RPMI7951 (cell line): Measurements from ENCODE around the genes DCBLD1 and GJA1.

DNA sequence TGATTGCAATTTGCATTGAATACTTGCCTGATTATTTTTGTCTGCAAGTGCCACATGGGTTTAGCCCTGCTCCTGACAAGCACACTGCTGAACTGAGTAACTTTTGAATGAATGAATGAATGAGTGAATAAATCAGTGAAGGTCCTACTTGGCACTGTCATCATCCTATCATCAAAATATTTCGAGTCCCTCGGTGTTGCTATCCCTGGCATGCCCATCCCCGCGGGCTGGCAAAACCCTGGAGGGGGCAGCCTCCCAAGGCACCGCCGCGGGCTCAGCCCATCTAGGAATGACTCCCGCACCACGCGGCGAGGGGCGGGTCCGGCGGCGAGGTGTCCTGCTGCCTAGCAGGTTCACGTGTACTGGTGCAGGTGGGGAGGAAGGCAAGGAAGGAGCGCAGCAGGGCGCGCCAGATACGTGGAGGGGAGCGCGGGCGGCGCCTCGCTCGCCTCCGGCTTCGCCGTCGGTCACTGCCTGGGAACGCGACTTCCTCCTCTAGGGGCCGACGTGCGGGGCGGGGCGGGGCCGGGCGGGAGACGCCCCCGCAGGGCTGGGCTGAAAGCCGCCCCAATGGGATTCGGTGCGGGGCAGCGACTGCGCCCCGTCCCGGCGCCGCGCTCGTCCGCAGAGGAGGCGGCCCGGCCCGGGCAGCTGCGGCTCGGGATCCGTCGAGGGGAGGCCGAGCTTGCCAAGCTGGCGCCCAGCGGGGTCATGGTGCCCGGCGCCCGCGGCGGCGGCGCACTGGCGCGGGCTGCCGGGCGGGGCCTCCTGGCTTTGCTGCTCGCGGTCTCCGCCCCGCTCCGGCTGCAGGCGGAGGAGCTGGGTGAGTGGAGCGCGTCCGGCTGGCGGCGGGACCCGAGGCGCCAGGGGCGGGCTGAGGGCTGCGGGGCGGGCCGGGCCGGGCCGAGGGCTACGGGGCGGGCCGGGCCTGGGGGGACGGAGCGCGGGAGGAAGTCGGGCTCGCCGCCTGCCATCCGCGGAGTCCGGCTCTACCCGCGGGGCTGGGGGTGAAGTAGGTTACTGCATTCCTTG, at the start of gene DCBLD1:
TSS of gene DCBLD1 (plus strand) at position 604 of the 1,032 bp plus-strand sequence.
- RAMPAGE, long total RNA: no peak

GRCh38 chr6:117698344-117698870, 23.1 kb downstream of the NUS1 start:
- RAMPAGE, long total RNA: no peak

GRCh38 chr6:118372132-118373085, 175.7 kb upstream of the PLN start:
- RAMPAGE, long total RNA: no peak

GRCh38 chr6:118506093-118506494, 42.0 kb upstream of the PLN start:
- RAMPAGE, long total RNA: no peak

- RAMPAGE, long total RNA: no peak
These were observed 2.9 kb downstream of the PLN start for GRCh38 chr6:118550959-118551502.

DNA sequence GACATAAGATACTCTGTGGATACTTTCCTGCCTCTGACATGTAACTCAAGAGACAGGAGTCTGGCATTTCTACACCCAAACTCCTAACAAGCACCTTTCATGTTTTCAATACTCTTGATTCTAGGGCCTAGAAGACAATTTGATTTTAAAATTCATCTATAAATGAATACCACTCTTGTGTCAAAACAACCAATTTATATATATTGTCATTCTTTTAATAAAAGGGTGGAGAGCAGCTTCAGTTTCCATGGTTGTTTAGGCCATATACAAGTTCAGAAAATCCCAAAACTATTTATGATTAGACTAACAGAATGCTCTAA, 4.7 kb downstream of the PLN start:
- RAMPAGE, long total RNA: no peak

GRCh38 chr6:118555920-118556243, 7.8 kb downstream of the PLN start:
- RAMPAGE, long total RNA: no peak

DNA sequence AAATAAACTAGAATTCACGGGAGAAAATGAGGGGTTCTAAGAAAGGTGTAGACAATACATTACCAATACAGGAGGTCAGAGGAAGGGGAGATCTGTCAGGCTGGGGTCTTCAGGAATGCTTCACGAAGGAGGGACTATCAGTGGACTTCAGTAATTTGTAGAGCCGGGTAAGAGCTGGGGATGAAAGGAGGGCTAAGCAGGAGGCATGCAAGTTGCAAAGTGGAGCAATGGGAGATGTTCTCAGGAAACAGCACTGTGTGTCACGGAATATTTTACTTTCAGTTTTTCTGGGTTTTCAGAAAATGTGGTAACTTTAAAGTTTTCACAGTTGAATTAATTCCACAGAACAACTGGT, 12.9 kb upstream of the CEP85L start:
- RAMPAGE, long total RNA: no peak

DNA sequence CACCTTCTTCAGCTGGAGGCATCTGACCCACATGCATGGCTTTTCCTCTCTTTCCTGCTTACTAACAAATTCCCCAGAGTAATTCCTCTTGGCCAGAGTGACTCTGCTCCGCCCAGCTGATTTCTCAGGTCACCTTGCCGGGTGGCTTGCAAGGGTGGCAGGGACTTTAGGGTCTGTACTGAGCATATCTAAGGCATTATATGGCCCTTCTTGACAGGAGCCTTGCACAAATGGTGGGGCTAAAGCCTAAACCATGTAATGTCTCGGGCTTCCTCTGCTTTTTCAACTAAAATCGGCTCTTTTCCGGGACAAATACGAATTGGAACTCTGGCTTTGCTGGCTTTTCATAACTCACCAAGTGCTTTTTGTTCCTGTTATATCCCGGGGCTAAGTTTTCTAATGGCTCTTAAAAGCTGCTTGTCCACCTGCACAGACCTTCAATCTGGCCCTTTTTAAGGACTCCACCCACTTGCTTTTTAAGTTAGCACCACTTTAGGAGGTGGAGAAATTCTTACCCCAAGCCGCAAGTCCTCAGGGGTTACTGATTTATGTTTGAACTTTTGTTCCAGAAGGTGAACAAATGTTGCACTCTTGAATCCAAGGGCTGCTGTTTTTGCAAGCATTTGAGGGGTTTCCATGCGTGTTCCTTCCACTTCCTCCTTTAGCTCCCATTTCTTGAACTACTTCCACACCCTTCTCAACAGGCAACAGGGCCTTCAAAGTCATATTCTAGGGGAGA, 37.9 kb downstream of the FAM184A start:
- RAMPAGE, long total RNA: no peak

- RAMPAGE, long total RNA: no peak
These were observed 7.0 kb downstream of the FAM184A start for GRCh38 chr6:119071307-119072040.

DNA sequence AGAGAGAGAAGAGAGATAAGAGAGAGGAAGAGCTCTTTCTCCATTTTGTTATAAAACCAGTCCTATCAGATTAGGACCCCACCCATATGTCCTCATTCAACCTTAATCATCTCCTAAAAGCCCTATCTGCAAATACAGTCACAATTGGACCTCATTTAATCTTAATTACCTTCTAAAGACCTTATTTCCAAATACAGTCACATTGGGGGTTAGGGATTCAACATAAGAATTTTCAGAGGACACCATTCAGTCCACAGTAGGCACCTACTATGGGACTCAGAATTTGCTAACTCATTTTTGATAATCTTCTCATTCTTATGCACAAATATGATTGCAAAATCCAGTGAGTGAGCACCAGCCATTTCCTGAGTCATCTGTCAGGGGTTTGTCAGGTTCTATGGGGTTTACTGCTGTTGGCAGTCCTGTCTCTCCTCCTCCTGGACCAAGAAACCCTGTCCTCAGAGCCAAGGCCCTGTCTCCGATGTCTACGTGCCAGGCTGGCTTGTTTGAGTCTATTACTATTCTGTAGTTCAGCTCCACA, 58.9 kb upstream of the FAM184A start:
- RAMPAGE, long total RNA: no peak

GRCh38 chr6:119206713-119207222, 128.3 kb upstream of the FAM184A start:
- RAMPAGE, long total RNA: no peak

- RAMPAGE, long total RNA: no peak
These were observed 130.9 kb downstream of the MAN1A1 start for GRCh38 chr6:119218458-119219348.

GRCh38 chr6:119347965-119348026, 1.8 kb downstream of the MAN1A1 start:
- RAMPAGE, long total RNA: no peak

DNA sequence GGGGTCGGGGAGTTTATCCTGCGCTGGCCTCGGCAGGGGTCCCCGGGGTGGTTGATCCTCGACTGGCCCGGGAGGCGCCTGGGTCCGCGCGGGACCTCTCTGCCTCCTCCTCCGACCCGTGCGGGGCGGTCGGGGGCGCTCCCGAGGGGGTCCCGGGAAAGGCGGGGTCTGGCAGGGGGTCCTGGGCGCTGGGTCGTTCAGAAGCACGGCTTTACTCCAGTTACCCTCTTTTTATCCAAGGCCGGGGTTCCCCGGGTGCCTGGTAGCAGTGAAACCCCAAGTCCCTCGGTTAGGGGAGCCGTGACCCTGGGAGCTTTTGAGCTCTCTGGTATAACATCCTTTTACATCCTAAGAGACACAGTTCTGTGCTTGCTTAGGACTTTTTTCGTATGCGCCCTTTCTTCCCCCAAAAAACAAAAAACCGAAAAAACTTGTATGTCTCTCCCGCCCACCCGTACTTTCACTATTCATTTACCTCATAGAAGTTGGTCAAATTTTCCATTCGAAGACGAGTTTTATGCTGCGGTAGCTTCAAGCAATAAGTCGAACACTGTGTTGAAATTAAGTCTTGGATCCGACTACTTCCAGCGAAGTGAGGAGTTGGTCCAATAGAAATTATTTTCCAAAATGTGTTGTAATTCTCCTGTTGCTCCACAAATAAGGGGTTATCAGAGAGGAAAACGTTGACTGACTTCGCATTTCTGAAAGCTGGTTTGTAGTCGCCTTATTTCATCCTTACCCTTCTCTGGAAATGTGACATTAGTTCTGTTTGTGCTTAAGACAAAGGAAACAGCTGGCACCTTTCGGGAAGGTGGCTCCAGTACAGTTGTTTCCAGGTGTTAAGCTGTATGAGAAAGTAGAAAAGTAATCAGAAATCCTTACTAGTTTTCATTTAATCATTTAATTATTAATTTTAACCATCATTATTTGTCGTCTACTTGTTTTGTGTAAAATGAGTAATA, 772 bp upstream of the MAN1A1 start:
- RAMPAGE, long total RNA: no peak

DNA sequence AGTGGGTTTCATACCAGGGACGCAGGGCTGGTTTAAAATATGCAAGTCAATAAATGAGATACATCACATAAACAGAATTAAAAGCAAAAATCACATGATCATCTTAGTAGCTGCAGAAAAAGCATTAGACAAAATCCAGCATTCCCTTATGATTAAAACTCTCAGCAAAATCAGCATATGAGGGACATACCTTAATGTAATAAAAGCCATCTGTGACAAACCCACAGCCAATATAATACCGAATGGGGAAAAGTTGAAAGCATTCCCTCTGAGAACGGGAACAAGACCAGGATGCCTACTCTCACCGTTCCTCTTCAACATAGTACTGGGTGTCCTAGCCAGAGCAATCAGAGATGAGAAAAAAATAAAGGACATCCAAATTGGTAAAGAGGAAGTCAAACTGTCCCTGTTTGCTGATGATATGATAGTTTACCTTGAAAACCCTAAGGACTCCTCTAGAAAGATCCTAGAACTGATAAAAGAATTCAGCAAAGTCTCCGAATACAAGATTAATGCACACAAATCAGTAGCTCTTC, 141.5 kb upstream of the MAN1A1 start:
- RAMPAGE, long total RNA: no peak

DNA sequence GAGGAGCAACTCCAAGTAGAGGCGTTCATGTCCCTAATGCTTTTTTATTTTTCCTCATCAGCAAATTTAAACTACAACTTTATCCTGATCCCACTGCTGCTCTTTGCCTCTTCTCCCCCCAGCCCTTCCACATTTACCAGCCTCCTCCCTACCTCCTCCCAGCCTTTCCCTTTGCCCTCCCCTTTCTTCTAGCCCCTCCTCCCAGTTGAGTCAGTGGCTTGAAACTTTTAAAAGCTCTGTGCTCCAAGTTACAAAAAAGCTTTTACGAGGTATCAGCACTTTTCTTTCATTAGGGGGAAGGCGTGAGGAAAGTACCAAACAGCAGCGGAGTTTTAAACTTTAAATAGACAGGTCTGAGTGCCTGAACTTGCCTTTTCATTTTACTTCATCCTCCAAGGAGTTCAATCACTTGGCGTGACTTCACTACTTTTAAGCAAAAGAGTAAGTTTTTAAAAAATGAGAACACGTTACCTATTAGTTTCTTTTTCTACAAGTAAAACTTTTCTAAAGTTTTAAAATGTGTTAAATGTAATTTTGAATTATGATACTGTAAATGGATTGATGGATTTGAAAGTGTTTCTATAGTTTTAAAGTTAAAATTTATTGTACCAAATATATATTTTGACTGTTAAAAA, at the start of gene GJA1:
TSS of gene GJA1 (plus strand) at position 255 of the 635 bp plus-strand sequence.
- RAMPAGE, long total RNA: no peak

DNA sequence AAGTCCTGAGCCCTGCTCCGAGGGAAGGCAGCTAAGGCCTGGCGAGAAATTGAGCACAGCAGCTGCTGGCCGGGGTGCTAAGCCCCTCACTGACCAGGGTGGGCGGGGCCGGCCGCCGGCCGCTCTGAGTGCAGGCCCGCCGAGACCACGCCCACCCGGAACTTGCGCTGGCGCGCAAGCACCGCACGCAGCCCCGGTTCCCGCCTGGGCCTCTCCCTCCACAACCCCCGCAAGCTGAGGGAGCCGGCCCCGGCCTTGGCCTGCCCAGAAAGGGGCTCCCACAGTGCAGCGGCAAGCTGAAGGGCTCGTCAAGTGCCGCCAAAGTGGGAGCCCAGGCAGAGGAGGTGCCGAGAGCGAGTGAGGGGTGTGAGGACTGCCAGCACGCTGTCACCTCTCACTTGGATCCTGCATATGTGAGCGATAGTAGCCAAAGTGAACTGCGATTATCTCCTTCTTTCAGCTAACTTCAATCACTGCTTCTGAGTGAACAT, 251.2 kb downstream of the GJA1 start:
- RAMPAGE, long total RNA: no peak

GRCh38 chr6:122671219-122671517, 61.0 kb downstream of the PKIB start:
- RAMPAGE, long total RNA: no peak

DNA sequence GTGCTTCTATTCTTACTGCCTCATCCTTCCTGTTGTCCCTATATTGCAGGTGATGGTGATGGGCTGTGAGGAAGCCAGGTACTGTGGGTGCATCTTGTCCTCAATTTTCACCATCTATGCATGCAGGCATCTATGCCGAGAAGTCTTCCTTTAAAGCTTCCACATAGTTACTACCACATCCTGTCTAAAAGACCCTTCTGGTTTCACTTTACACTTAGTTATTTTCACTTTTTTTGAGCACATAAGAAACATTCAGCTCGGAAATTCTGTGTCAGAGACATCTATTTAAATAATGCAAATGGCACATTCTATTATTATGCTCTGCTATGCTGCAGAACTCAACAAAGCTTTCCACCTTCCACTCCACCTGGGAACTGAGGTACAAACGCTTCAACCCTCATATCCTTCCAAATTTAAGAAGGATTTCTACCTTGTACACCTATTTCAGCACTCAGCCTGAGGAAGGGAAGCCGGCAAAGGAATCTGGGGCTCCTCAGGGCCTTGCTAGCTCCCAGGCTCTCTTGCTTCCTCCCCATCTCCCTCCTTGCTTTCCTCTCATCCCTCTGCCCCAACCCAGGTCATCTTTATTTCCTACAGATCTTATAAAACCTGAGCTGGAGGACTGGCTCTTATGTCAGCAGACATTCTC, 28.1 kb upstream of the FABP7 start:
- RAMPAGE, long total RNA: no peak